Measurements from ENCODE around the gene COL25A1.

DNA sequence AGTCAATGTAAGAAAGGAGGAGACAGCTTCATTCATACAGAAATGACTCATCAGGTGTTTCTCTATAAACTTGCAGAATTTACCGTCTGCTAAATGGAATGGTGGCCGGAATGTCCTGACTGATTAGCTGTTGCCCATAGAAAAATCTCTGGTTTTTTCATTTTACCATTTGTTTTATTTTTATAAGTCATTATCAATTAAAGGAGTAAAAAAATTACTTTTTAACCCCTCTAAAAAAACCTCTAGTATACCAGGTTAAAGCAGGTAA, 115.1 kb upstream of the ETNPPL start:
- PRO-cap = no peak
- RAMPAGE, long total RNA = no peak

- PRO-cap = no peak
- RAMPAGE, long total RNA = no peak
These were observed at the start of gene COL25A1 for GRCh38 chr4:109302224-109303144. COL25A1 (minus strand) TSS chr4:109302658.

GRCh38 chr4:109714247-109714713, 11.0 kb upstream of the CASP6 start:
- PRO-cap = no peak
- RAMPAGE, long total RNA = no peak

DNA sequence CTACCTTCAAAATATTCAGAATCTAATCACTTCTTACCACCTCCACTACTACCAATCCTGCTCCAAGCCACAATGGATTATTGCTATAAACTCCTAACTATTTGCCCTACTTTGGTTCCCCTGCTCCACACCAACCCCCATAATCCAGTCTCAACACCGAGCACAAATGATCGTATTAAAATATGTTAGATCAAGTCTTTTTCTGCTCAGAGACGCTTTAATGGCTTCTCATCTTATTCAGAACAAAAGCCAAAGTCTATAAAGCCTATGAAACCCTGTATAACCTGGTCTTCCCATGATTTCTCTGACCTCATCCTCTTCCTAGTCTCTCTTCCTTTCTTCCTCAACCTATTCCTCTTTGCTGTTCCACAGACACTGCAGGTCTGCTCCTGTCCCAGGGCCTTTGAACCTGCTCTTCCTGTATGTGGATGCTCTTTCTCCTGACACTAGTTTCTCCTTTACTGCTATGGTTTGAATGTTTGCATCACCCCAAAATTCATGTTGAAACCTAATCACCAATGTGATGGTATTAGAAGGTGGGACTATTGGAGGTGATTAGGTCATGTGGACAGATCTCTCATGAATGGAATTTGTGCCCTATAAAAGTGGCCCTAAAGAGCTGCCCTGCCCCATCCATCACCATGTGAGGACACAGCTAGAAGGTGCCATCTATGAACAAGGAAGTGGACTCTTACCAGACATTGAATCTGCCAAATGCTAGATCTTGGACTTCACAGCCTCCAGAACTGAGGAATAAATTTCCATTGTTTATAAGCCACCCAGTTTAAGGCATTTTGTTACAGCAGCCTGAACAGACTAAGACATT, 7.8 kb downstream of the PLA2G12A start:
- PRO-cap = no peak
- RAMPAGE, long total RNA = no peak

DNA sequence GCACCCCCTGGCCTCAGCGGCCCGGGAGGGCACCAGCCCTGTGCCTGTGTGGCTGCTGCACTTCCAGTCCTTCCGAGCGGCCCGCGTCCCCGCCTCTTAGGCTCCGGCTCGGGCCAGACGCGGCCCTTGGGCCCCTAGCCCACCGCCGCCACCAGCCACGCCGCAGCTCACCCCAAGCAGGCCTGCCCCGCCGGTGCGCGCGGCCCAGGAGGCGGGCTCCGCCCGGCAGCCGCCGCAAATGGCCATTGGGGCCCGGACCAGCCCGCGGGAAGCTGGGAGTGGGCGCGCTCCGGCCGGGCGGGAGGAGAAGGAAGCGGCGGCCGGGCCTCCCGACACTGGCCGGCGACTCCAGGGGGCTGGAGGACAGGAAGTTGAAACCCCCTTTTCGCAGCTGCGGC, 1.8 kb downstream of the ELOVL6 start:
- PRO-cap = no peak
- RAMPAGE, long total RNA = no peak

DNA sequence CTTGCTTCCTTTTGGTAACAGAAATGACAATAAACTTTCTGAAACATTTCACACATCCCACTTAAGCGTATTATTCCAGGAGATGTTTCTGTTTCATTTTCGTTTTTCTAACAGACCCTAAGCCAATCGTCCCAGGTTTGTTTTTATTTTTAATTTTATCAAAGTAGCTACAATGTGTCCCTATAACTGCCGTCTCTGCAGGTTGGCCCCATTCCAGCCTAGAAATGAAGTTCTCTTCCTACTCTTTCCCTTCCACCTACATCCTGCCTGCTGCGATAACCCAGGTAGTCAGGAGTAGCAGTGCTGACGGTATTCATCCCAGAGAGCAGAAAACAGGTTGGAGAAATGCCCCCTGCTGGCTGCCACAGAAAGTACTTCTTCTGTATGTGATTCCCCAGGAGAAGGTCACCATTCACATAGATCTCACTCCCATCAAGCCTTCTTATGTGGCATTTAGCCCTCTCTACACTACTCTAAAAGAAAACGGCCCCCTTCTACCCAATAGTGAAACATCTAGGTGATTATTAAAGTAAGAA, 40.3 kb downstream of the ENPEP start:
- PRO-cap = no peak
- RAMPAGE, long total RNA = no peak

GRCh38 chr4:110613960-110614494, 8.8 kb downstream of the PITX2 start:
- PRO-cap = no peak
- RAMPAGE, long total RNA = no peak

GRCh38 chr4:110629331-110629805, 6.5 kb upstream of the PITX2 start:
- PRO-cap = no peak
- RAMPAGE, long total RNA = no peak

- PRO-cap = no peak
- RAMPAGE, long total RNA = no peak
These were observed 33.1 kb upstream of the FAM241A start for GRCh38 chr4:112111982-112112674.

- PRO-cap = bidirectional peak, plus-strand start at chr4:112515359, minus-strand start at chr4:112515294
- RAMPAGE, long total RNA = start-site peak on the plus strand at chr4:112515378-112515401, 17 and 30 reads in 2 replicates
These were observed 700 bp downstream of the NEUROG2 start for GRCh38 chr4:112514870-112516090.

DNA sequence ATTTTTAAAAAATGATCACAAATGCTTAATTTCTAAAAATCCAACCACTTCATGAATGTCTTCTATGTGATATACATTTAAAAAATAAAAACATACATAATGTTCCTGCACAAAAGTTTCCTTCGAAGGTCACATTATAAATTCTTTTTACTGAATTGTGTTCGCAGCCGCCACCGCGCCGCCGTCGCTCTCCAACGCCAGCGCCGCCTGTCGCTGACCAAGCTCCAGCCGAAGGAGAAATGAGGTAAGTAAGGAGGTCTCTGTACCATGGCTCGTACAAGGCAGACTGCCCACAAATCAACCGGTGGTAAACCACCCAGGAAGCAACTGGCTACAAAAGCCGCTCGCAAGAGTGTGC, 48.7 kb upstream of the NEUROG2 start:
- PRO-cap = no peak
- RAMPAGE, long total RNA = no peak

GRCh38 chr4:112746768-112747457, 110.0 kb downstream of the LARP7 start:
- PRO-cap = no peak
- RAMPAGE, long total RNA = no peak

- PRO-cap = no peak
- RAMPAGE, long total RNA = no peak
These were observed 188.6 kb upstream of the ANK2 start for GRCh38 chr4:112860918-112861258.

GRCh38 chr4:113145230-113146588, 96.3 kb downstream of the ANK2 start:
- PRO-cap = no peak
- RAMPAGE, long total RNA = no peak

- PRO-cap = no peak
- RAMPAGE, long total RNA = start-site peak on the minus strand at chr4:113214414-113214423, 810 and 760 reads in 2 replicates
These were observed 164.8 kb downstream of the ANK2 start for GRCh38 chr4:113214191-113214704.

GRCh38 chr4:113292247-113293165, 243.1 kb downstream of the ANK2 start:
- PRO-cap = no peak
- RAMPAGE, long total RNA = no peak

DNA sequence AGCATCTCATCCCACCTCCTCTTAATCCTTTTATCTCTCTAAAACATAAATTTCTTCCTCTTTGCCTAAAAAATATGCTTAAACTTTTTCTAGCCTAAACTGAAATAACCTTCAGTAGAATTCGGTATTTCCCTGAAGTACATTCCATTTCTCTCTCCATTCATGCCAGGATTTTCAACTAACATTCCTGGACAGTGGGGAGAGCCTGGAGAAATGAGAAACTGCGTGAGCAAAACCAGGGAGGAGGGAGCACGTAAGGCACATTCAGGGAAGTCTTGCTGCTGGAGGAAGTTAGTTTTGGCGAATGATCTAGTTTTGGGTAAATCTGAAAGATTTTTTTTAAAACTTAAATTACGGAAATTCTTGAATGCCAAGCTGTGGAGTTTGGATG, 347.6 kb downstream of the ANK2 start:
- PRO-cap = no peak
- RAMPAGE, long total RNA = no peak

DNA sequence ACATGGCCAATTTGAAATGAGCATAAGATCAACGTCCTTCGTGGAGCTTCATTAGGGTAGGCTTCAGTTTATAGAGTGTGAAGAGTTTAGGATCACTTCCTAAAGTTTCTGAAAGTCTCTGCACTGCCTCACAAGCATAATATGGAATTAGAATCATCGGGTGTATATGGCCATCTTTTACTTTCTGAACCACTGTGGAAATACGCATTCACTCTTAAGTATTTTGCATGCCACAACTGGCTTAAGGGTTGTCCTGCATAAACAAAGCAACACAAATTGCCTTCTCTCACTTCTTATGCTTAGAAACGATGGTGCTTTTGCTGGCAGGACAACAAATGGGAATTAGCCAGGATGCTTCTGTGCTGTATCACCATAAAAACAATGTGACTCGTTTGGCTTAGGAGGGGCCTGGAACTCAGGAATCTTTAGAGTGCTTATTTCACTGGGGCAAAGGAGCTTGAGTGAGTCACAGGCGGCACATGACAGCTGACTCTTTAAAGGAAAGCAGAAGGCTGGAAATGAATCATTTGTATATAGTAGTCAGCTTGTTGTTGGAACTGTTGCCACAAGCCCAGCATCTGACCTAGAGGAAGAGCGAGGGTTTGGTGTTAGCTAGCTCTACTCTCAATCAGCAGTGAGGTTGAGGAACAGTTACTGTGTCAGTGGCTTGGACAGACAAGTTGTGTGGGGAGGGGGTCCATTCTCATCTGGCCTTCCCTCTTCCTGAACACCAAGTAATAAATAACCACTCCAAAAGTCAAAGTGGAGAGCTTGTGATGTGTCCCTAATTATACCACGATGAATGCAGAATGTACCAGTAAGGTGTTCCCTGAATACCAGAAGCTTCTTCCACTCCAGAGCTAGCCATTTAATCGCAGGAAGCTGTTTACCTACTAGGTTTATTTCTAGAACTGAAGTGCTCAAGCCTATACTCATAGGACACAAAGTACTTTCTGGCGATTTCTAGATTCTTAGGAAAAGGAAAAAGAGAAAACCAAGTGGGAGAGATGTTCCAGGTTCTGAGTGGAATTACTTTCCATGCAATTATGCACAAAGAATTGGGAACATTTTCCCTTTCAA, 293.2 kb downstream of the CAMK2D start:
- PRO-cap = no peak
- RAMPAGE, long total RNA = no peak

DNA sequence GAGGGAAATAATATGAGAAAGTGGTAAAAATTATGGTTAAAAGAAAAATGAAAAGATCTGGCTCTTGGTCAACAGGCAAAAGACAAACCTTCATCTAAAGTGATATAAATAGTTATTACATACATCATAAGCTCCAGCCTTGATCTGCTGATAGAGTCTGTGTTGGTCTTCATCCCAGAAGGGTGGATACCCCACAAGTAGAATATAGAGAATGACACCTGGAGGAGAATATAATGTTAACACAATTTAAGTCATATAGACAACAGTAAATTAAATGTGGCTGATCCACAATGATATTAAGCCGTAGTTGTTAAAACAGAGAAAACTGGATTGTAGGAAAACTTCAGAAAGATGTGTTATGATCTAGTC, 244.1 kb downstream of the CAMK2D start:
- PRO-cap = no peak
- RAMPAGE, long total RNA = no peak

DNA sequence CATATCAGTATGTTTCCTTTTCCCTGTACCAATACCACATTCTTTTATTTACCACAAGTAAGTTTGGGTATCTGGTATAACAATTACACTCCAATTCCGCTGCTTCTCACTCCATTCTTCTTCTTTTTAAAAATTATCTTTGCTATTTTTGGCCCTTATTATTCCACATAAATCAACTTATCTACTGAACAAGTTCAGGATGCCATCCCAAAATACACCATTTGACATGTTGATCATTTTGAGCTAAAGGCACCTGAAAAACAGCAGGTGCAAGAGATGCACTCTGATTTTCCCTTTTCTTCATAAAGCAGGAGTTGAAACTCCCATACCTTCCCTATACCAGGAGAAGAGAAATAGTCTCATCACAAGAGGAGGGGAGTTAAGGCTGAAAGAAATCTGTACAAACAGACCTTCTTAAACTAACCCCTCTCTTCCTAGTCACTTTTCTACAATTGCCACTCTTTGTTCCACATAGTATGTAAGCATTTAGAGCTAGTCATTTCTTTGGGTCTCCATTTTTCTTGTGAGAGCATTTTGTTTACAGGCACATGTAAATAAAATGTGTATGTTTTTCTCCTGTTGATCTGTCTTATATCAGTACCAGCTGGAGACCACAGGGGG, 47.2 kb downstream of the CAMK2D start:
- PRO-cap = no peak
- RAMPAGE, long total RNA = no peak

Data from Karpas-422 (cell line).